ENCODE data around the gene ABHD14A.

DNA sequence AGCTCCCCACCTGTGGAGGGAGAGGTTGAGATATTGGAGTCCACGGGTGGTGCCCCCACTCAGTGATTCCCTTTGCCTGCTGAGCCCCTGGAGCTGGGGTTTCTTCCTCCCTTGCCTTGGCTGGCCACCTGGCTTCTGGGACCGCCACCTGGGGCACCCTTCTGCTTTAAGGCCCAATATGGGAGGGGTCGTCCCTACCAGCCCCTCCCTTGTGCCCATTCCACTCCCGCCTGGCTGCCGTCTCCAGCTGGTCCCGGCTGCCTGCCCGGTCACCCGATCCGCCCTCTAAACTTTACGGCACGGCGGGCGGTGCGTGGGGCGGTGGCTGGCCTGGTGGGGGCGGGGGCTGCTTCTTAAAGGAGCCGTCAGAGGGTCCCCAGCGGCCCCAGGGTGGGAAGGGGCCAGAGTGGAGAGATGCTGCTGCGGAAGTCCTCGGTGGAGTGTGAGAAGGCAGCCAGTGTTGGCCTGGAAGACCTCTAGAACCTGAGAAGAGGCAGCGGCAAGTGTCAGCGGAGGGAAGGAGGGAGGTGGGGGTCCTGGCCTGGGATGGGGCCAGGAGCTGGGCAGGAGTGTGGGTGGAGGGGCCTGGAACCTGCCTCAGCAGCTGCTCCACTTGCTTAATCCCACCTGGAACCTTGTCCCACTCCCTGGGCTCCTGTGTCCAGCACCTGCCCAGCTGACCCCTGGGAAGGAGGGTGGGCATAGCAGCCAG, 1.5 kb upstream of the SEMA3B start:
- PRO-cap: bidirectional peak, plus-strand start at position 336 of the sequence, minus-strand start at position 259 of the sequence
- RAMPAGE, long total RNA, 3 experiments: start-site peak on the plus strand in 2 of 3 experiments, centred at positions 386 to 393 of the sequence, 24 reads per replicate

DNA sequence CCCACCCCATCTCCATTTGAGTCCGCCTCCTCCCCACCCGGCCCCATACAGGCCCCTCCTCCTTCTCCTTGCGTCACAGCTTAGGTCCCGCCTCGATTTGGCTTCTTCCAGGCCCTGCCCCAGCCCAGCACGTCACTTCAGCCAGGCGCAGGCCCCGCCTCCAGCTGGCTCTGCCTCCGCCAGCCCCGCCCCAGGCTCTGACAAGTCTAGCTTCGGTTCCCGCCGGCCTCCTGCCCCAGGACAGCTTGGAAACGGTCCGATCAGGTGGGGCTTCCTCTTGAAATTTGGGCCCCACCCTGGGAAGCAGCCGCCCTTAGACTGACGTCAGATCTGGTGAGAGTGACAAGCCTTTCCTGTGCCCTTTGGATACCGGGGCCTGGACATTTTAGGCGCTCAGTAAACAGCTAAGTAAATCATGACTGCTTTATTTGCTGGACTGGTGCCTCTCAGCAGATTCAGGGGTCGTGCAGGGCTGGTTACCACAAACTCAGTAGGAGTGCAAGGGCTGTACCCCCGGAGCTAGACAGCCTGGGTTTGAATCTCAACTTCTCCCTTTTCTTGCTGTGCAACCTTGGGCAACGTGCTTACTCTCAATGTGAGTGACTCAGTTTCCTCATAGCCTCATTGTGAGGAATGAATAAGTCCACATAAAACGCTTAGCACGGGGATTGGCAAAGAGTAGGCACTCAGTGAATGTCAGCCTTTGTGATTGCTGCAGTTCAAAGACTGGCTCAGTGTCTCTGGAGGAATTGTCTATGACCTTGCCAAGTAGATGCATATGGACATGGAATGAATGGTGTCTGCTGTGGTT, 484 bp upstream of the HYAL3 start:
- PRO-cap: bidirectional peak, plus-strand start at position 203 of the sequence, minus-strand start outside the sequence
- RAMPAGE, long total RNA, 3 experiments: no peak in any of the 3 experiments

DNA sequence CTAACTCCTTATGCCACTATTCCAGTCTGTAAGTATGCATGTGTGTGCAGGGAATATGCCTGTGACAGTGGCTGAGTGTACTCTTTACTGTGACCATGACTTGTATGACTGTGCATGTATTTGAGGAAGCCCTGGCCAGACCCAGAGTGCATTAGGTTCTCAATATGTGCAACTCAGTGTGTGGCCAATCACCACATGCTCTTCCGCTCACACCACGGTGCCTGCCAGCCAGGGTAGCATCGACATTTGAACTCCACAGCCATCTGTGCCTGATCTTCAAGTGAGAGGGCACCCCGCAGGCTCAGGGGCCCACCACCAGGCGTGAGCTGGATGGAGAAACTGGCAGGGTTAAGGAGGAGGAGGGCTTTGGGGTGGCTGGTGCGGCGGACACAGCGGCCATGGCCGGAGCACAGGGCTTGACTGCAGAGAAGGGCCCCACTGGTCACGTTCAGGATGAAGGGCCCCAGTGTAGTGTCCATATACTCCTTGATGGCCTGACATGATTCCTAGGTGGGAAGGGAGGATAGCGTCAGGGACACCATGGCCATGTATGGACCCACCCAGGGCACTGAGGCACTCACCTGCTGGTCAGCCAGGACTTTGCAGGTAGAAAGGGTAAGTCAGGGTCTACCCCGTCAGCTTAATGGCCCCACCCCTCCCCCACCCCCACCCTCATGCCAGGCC, 1.2 kb upstream of the HYAL3 start:
- PRO-cap: no peak
- RAMPAGE, long total RNA, 3 experiments: no peak in any of the 3 experiments

- PRO-cap: bidirectional peak, plus-strand start at chr3:50321531, minus-strand start at chr3:50321473
- RAMPAGE, long total RNA, 3 experiments: no peak in any of the 3 experiments
These were observed 1.5 kb downstream of the HYAL2 start for GRCh38 chr3:50320956-50321618.

DNA sequence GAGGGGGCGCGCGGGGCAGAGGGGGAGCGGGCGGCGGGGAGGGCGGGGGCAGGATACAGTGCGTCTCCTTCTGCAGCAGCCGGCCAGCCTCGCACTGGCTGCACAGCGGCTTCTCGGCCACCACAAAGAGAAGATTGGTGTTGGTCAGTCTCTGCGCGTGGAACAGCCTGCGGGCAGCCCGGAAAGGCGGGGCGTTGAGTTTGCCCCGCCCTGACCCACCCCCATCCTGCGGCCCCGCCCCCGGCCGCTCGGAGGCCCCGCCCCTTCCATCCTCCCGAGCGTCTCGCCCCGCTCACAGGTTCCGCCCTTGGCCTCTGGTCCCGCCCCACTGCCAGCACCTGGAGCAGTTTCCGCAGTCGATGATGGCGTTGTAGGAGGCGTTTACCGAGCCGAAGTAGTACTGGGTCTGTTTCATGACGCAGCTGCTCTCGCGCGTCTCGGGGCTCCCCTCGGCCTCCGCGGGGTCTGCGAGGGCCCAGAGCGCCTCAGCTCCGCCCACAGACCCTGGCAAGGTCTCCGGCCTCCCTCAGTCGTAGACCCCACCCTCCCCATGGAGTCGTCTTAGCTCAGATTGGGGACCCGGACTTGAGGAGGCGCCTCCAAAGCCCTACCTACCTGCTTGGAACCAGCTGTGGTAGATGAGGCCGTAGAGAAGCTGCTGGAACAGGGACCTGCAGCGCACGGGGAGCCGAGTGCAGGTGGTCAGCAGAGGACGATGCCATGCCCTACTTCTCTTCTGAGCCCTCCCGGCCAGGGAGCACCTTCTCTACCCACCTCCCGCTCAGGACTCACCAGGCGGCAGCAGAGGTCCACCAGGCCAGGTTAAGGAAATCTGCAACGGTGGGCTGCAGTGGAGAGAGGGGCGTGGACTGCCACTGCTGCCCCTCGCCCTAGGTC, 5.9 kb upstream of the TMEM115 start:
- PRO-cap: bidirectional peak, plus-strand start at position 346 of the sequence, minus-strand start at position 136 of the sequence
- RAMPAGE, long total RNA, 3 experiments: no peak in any of the 3 experiments

- PRO-cap: no peak
- RAMPAGE, long total RNA, 3 experiments: no peak in any of the 3 experiments
These were observed 12.2 kb downstream of the HEMK1 start for GRCh38 chr3:50581469-50581953.

- PRO-cap: no peak
- RAMPAGE, long total RNA, 3 experiments: no peak in any of the 3 experiments
These were observed 18.9 kb downstream of the HEMK1 start for GRCh38 chr3:50587988-50588946.

DNA sequence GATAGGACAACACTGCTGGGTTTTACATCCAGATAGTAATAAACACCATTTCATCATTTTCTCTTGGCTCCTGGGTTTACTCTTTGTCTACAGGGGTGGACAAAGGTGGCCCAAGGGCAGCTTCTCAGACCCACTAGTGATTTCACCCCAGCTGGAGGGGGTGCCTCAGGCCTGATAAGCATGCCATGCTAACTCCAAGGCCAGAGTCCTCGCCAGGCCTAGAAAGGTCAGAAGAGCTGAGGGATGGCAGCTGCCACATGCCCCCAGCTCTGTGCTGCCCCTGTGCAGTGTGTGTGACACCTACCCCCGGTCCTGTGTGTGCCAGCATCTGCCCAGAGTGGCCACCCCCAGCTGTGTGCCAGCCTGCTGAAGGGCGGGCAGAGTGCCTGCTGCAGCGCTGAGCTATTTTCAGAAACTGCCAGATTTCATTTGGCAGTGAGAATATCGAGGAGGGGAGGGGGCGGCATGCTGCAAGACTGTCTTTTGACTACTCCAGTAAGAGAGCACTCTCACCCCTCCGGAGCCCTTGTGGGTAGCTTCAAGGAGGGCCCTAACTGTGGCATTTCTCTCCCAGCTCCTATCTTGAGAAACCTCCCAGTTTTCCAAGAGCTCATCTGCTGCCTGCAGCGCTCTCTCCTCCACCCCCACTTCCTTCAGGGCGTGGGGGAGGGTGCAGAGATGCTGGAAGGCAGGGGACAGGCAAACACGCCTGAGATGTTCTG, 25.3 kb upstream of the DOCK3 start:
- PRO-cap: no peak
- RAMPAGE, long total RNA, 3 experiments: no peak in any of the 3 experiments

- PRO-cap: no peak
- RAMPAGE, long total RNA, 3 experiments: no peak in any of the 3 experiments
These were observed 23.6 kb upstream of the DOCK3 start for GRCh38 chr3:50651247-50651446.

DNA sequence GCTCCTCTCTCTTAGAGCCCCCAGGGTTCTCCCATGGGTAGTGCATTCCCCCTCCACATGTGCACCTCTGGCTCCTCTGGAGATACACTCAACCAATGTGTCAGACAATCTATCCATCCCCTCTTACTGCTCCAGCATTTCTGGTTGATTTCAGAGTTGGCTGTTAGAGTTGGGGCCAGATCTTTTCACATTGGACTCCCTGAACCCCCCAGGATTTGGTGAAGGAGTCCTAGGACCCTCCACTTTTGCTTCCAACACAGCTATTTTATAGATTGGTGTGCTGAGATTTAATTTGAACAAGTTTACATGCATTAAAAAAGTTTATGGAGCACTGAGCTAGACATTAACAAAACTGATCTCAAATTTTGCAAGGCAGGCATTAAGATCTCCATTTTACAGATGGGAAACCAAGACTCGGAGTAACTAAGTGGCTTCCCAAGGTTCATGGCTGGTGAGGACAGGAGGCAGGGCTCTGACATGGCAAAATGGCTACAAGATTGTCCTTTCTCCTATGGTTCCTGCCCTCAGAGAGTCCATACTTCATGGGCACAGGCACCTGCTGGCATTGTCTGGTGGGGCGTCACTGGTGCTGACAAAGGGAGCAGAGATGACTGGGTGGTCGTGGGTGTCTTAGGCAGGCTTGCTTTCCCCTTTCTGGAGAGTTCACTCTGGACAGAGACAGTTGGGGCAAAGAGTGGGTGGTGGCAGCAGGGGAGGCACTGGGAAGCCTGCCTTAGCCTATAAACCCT, 21.1 kb upstream of the DOCK3 start:
- PRO-cap: no peak
- RAMPAGE, long total RNA, 3 experiments: no peak in any of the 3 experiments

GRCh38 chr3:50806788-50807515, 132.2 kb downstream of the DOCK3 start:
- PRO-cap: no peak
- RAMPAGE, long total RNA, 3 experiments: no peak in any of the 3 experiments

GRCh38 chr3:51384454-51385187, 470 bp upstream of the MANF start:
- PRO-cap: unidirectional peak, minus-strand start at chr3:51384842; bidirectional peak, plus-strand start at chr3:51385257, minus-strand start at chr3:51385032
- RAMPAGE, long total RNA, 3 experiments: no peak in any of the 3 experiments

GRCh38 chr3:51686096-51687270, 15.4 kb downstream of the TEX264 start:
- PRO-cap: no peak
- RAMPAGE, long total RNA, 3 experiments: no peak in any of the 3 experiments

GRCh38 chr3:51963737-51964886, 3.1 kb downstream of the PCBP4 start:
- PRO-cap: no peak
- RAMPAGE, long total RNA, 3 experiments: no peak in any of the 3 experiments

GRCh38 chr3:51974874-51975622, at the start of gene ABHD14A:
ABHD14A (plus strand) TSS chr3:51975064.
- PRO-cap: bidirectional peak, plus-strand start at chr3:51975066, minus-strand start at chr3:51974920; bidirectional peak, plus-strand start at chr3:51975289, minus-strand start at chr3:51975151
- RAMPAGE, long total RNA, 3 experiments: start-site peak on the plus strand in 1 of 3 experiments, at chr3:51975057-51975075 at its widest, 17 reads per replicate

GRCh38 chr3:51993524-51994770, 1.7 kb downstream of the RPL29 start:
- PRO-cap: no peak
- RAMPAGE, long total RNA, 3 experiments: start-site peak on the plus strand in 3 of 3 experiments, at chr3:51993694-51994069 at its widest, 8 to 537 reads per replicate

GRCh38 chr3:52005294-52006425, 10.0 kb upstream of the RPL29 start:
- PRO-cap: no peak
- RAMPAGE, long total RNA, 3 experiments: no peak in any of the 3 experiments

GRCh38 chr3:52025463-52025823, 29.7 kb upstream of the RPL29 start:
- PRO-cap: no peak
- RAMPAGE, long total RNA, 3 experiments: no peak in any of the 3 experiments

- PRO-cap: no peak
- RAMPAGE, long total RNA, 3 experiments: no peak in any of the 3 experiments
These were observed 27.8 kb downstream of the DUSP7 start for GRCh38 chr3:52028462-52029167.

DNA sequence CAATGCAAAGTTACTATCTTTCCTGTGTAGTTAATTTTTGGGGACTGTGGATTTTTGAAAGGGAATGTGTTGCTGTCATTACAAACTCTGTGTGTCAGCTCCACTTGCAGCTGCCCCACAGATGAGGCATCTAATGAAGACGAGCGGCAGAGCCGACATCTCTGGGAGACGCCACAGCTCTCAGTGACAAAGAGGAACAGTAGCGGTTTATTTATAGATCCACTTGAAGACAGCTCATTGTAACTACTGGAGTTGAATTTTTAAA, 46.1 kb downstream of the POC1A start:
- PRO-cap: no peak
- RAMPAGE, long total RNA, 3 experiments: no peak in any of the 3 experiments

Data from subcutaneous adipose tissue (tissue), 3 donors.